Vein endothelial cell (primary cell): ENCODE results near the gene FAM13C.

- CAGE, long polyA plus RNA, result no peak
Observed at GRCh38 chr10:51659677-51660379, 39.6 kb downstream of the CSTF2T start.

GRCh38 chr10:52232501-52233183 is 81.4 kb upstream of the DKK1 start:
- CAGE, long polyA plus RNA, result no peak

DNA sequence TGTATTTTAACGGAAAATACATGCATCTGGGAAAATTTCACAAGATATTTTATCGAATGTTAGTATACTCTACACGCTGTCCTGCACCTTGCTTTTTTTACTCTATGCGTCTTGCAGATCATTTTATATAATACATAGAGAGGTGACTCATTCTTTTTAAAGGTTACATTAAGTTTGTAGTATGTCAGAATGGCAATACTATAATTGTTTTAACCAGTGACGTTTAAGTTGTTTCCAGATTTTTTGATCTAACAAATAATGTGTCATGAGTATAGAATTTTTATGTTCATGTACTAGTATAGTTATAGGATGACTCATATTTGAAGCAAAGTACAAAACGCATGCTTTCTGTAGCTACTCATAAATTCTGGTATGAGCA is 4.8 kb downstream of the DKK1 start:
- CAGE, long polyA plus RNA, result no peak

DNA sequence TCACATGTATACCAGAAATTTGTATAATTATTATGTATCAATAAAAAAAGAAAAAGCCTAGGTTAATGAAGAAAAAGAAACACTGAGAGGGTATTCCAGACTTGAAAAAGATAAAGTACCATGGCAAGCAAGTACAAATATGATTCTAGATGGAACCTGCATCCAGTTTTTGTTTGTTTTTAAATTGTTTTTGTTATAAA is 457.3 kb upstream of the MBL2 start:
- CAGE, long polyA plus RNA, result no peak

DNA sequence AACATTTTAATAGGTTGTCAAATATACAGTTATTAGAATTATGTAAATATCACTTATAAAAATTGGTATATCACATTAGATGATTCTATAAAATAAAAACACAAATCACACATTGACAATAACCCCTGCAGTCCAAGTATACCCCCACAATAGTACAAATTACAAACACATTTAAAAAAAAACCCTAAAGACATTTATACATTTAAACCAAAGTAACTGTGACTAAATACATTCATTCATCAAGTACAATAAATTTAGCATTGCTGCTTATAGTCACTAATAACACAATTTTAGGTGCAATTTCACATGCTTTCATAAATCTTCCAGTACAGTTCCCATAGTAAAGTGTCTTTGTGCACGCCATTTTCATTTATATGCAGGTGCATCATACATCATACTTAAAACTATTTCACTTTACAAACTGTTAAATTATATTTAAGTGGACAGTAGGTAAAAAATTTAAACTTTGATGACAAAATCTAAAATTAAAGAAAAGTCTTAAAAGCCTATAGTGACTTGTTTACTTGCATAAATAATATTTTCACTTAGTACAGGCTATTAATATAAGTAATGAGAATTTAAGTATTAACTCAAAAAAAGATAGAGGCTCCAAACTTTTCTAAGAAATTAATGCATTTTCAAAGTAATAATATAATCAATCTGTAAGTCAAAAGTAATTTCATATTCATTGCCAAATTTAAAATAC is 76.0 kb downstream of the IPMK start:
- CAGE, long polyA plus RNA, result no peak

- CAGE, long polyA plus RNA, result no peak
Observed at GRCh38 chr10:58268559-58268774, 495 bp upstream of the CISD1 start.

DNA sequence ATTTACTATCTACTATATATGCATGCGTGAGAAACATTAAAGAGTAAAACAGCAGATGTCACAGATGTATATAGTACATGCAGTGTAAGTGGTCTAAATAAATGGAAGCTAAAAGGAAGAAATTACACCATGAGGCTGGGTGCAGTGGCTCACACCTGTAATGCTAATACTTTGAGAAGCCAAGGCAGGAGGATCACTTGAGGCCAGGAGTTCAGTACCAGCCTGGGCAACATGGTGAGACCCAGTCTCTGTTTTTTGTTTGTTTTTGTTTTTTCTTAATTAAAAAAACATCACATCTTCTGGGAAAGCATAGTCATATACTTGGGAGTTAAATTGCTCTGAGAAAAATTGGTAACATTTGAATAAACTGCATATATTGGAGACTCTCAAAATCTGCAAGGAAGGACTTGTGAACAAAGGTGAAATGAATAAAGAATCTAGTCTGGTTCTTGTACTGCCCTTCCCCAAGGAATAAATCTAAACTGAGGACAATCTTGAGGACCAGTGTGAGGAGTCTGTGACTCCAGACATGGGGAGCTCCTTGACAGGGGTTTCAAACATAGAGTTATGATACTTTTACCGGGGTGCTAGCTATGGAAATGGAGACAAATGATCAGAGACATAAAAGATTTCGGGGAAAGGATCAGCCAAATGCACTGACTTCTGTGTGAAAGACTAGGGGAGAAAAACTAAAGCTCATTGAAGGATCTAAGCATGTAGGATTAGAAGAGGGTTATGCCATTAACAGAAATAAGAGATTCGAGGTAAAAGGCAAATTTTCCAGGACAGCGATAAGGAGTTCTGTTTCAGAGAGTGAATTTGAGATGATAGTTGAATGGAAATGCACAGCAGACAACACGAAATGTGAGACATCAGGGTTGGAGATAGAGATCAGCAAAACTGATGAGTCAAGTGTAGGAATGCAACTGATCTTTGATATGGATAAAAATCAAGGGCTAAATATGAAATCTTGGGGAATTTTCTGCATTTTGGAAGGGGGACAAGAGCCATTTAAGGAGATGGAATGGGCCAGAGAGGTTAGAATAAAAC is 11.1 kb downstream of the CISD1 start:
- CAGE, long polyA plus RNA, result no peak

- CAGE, long polyA plus RNA, result no peak
Observed at GRCh38 chr10:58756026-58756849, 243.6 kb downstream of the BICC1 start.

DNA sequence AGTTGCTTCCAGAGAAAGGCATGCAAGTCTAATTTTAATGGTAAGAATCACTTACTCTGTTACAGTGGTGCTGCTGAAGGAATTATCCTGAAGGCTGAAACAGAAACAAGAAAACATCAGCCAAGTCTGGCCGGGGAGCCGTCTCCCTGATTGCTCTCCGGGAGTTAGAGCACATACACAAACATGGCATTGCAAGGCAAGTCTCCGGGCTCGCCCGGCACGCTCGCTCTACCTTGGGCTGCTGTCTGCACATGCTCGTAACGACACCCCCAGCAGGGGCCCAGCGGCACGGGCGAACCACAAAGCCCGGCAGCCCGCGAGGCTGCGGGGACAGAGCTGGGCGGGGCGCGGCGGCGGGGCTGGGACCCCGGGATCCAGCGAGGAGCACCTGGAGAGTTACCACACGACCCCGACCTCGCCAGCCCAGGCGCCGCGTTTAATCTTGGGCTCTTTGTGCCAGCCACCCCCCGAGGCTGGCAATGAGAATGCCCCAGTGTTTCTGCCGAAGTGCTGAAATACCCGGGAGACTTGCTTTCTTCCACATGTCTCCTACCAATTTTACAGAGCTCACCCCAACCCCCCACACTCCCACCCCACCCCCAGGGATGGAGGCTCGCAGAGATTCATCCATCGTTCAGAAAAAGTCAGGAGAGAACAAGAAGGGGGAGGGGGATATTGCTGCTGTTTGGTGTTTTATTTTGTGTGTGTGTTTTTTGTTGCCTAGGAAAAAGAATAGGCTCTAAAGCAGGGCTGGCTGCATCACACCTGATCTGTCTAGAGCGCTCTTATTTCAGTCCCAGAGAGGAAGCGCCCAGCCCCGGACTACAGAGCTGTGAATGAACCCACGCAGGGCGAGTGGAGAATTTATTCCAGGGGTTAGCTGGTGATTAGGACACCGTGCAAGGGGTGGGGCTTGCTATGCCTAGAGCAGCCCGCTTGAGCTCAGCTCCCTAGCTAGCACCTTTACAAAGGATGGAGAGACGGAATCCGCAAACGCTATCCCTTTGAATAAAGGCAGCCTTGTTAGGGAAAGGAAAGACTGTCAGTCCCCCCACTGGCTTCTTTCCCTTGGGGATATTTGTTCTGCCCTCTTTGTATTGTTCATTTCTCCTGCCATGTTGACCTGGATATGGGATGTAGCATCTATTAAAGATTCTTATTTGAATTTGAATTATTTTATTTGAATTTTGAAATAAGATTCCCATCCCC is at the start of gene FAM13C:
TSS of gene FAM13C (minus strand) at position 206 of the 1,209 bp plus-strand sequence.
- CAGE, long polyA plus RNA, result no peak

DNA sequence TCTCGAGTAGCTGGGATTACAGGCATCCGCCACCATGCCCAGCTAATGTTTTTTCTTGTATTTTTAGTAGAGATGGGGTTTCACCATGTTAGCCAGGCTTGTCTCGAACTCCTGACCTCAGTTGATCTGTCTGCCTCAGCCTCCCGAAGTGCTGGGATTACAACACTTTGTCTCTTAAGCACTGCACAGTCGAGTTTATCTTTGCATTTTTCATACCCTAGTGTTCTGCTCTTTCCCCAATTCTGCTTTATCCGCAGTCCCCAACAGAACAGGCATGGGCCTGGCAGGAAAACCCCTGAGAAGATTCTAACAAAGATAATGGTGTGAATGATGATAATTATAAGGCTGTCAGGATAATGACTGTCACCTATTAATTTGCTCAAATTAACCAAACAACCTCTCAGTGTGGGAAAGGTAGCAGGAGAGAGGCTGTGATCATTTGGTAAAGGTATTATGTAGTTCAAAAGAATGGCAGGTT is 10.8 kb downstream of the SLC16A9 start:
- CAGE, long polyA plus RNA, result no peak

- CAGE, long polyA plus RNA, result no peak
Observed at GRCh38 chr10:59709195-59709458, 523 bp downstream of the SLC16A9 start.

DNA sequence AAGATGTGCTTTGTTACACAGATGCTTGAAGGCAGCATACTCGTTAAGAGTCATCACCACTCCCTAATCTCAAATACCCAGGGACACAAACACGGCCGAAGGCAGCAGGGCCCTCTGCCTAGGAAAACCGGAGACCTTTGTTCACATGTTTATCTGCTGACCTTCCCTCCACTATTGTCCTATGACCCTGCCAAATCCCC is 8.5 kb downstream of the MRLN start:
- CAGE, long polyA plus RNA, result no peak

GRCh38 chr10:59780213-59780485 is 26.9 kb upstream of the MRLN start:
- CAGE, long polyA plus RNA, result no peak

GRCh38 chr10:59801297-59801932 is 48.2 kb upstream of the MRLN start:
- CAGE, long polyA plus RNA, result no peak

- CAGE, long polyA plus RNA, result no peak
Observed at GRCh38 chr10:59818477-59818948, 65.3 kb upstream of the MRLN start.

- CAGE, long polyA plus RNA, result no peak
Observed at GRCh38 chr10:59825948-59826879, 73.0 kb upstream of the MRLN start.

DNA sequence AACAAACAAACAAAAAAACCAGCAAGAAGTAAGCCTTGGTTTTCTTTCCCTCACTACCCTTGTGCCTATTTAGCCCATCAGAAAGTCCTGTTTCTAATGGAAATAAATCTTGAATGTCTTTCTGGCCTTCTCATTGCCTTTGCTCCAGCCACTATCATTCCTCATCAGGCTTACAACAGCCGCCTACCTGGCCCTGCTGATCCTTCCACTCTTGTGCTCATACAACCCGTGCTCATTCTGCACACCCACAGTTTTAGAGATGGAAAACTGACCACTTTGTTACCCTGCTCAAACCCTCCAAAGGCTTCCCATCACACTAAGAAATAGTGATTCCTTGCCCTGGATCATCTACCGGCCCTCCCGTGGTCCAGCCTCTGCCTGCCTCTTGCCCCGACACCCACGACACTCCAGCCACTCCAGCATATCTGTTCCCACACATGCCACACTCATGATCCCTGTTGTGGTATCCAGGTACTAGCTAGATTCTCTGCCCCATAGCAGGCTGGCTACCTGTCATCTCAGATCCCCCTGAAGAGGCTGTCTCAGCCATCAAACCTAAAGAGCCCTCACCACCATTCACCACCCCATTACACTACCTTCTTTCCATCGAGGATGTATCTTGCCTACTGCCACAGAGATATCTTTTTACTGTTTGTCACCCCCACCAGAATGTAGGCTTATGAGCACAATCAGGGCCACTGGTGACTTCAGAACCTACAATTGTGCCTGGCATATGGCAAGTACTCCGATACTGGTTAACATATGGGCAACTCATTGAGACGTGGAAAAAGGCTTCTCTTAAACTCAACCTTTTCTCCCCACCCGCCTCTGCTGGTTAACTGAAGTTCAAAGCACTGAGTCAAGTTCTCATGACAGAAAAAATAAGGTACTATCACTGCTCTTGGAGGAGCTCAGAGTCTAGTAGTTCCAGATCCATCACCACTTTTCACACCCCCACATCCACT is 36.6 kb downstream of the CCDC6 start:
- CAGE, long polyA plus RNA, result no peak

DNA sequence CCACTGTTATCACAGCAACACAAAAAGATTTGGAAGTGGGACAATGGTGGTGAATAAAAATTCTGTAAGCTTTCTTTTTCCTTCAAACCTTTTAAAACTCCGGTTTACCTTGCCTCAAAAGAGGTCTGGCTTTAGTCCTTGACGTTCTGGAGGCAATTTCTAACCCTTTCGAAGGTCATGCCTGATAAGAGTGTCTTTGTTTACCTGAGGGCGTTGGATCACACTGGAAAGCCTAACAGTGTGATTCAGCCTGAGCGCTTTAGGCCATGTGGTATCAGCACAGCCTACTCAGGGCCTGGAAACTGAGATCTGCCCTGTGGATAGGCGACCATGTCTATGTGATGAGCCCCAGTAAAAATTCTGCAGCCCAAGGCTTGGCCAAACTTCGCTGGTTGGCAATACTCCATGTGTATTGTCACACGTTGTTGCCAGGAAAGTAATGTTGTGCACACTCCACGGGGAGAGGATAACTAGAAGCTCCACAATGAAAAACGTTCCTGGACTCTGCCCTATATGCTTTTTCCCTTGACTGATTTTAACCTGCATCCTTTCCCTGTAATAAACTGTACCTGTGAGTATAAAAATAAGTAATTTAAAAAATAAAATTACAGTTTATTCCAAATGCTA is 10.7 kb downstream of the CCDC6 start:
- CAGE, long polyA plus RNA, result no peak

GRCh38 chr10:59897758-59898291 is 8.5 kb downstream of the CCDC6 start:
- CAGE, long polyA plus RNA, result no peak

DNA sequence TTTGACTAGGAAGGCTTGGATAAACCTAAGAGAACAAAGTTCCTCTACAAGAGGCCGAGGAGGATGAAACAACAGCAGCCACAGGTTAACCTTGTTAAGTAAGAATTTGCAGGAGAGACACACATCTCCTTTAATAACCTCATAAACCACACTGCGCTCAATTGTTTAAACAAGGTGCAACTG is 632 bp upstream of the CCDC6 start:
- CAGE, long polyA plus RNA, result no peak